ENCODE data around the genes CENPH, SMN2 and NAIP.

GRCh38 chr5:67268020-67269218 lies 71.8 kb upstream of the CD180 start:
- PRO-cap, result no peak

- PRO-cap, result no peak
Observed at GRCh38 chr5:67642359-67642905, 445.8 kb upstream of the CD180 start.

DNA sequence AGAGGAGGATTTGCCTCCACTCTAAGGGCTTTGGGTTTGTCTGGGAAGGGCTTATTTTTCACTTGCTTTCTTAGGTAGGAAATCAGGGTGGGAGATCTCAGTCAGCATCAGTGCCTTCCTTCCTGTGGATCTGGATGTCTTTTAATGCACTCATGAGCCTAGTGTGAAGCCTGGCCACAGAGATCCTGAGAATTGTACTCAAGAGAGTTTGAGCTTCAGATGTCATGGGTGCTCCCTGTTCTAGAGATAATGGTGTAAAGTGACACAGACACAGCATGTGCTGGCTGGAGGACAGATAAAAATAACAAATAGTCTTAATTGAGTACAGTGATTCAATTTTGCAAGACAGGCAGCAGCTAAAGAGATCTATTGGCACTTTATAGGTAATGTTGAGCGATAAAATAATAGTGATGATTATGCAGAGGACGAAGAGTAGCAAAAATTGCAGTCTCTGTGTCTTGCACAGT lies 408.9 kb upstream of the PIK3R1 start:
- PRO-cap, result no peak

DNA sequence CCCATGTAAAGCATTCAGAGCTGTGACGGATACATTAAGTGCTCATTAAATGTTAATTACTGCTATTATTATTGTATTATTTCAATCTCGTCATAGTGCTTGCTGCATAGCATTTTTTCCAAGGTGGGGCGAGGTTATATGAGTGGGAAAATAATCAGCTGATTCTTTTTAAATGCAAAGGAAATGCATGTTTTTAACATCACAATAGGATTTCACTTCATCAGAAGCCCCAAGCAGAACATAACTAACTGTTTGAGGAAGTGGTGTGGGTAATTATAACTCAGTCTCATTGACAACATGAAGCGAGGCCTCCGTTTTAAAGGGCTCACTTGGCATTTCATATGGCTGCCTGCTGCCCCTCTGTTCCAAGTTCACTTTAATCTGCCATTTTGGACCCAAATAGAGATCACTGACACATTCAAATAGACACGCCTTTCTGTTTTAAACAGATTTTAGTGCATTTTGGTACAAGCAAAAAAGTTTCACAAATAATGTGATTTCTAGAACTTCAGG lies 173.6 kb upstream of the PIK3R1 start:
- PRO-cap, result no peak

- PRO-cap, result no peak
Observed at GRCh38 chr5:68170841-68171683, 44.5 kb upstream of the PIK3R1 start.

GRCh38 chr5:68232821-68233526 lies 17.4 kb downstream of the PIK3R1 start:
- PRO-cap, result no peak

DNA sequence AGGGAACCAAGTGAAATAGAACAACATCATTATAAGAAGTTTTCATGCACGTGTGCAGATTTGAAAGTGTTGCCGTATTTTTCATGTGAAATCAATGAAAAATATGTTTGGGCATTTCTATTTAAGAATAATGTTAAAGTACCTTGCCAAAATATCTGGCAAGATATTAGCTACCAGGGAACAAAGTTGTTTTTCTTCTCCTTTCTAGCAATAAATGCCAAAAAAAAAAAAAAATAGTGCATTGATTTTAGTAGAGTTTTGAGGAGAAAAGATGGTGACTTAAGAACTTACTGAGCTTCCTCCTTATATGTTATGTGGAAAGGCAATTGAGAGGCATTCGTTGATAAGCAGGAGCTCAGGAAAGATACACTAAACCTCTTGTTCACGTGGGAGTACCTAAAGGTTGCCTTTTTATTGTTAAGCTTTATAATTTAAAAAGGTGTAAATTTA lies 23.2 kb downstream of the PIK3R1 start:
- PRO-cap, result no peak

- PRO-cap, result no peak
Observed at GRCh38 chr5:68279645-68280775, 64.5 kb downstream of the PIK3R1 start.

DNA sequence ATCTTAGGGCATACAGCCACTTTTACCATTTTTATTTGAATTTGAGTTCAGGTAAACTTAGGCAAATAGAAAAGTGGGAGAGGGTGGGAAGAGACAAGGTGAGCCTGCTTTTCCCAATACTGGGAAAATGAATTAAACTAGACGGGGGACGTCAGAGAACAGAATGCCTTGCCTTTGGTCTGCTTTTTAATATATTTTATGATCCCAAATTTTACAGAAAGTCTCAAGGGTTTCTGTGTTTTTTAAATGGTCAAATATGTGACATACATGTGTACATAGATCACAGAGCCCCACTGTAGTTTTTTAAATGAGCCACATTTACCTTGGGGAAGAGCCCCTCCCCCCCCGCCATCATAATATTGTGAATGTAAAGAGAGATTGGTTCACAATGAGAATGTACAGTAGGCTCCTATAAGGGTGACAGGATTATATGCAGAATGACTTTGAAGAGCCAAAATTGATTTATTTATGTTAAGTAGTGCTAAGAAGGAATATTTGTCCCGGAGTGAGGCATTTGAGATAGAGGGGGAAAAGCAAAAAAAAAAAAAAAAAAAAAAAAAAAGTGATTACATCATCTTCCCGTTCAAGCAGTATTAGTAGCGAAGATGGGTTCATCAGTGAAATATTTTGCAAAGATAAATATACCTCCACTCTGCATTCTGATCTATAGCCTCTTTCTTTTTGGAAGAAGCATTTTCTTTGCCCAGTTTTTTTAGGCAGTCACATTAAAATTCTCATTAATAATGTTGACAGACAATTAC lies 73.8 kb downstream of the PIK3R1 start:
- PRO-cap, result no peak

- PRO-cap, result no peak
Observed at GRCh38 chr5:68331223-68331748, 115.7 kb downstream of the PIK3R1 start.

DNA sequence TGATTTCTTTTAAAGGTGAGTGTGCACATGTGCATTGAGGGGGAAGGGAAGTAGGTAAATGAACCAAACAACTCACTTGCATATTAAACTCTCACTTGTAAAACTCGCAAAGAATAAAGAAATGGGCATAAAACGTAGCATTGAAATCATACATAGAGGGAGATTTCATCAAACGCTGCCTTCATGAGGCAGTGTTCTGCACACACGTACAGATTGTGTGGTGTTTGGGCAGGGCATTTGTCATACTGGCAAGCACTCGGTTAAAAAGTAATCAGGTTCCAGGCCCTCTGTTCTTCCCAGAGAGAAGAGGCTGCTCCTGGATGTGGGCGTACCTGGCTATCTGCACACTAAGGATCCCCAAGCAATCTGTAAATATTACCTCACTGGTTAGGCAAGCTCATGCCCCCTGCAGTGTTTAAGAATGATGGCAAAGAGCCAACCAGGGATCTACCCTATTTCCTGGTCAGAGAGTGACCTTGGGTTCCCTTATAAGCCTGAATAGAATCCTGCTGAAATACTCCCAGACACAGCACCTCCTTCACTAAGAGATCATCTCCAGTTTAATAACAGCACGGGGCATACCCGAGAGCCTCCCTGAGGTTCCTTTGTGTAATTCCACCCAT lies 181.1 kb downstream of the PIK3R1 start:
- PRO-cap, result bidirectional peak, plus-strand start at position 501 of the sequence, minus-strand start at position 349 of the sequence

GRCh38 chr5:68549177-68549737 lies 333.7 kb downstream of the PIK3R1 start:
- PRO-cap, result no peak

DNA sequence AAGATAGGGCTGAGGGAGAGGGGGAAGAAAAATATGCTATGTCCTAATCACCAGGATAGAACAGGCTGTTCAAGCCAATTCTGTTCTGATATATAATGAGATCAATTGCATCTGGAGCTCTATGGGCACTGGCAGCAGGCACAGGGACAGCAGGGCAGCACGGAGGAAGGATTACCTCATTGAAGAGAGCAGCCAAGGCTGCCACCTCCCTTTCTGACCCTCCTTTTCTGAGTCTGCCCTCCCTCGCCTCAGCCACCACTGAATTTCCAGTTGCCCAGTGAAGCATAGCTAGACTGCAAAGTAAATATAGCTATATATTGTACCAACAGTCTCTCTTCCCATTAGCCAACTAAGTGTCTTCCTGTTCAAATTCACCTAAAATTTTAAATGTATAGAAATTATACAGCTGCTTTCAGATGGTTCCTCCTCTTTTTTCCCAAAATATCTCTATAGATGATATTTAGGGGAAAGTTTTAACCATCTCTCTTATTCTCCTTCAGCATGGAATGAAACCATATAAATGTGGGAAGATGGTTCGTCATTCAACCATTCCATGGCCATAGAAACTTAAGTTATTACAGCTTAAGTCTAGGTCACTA lies 378.0 kb downstream of the PIK3R1 start:
- PRO-cap, result no peak

DNA sequence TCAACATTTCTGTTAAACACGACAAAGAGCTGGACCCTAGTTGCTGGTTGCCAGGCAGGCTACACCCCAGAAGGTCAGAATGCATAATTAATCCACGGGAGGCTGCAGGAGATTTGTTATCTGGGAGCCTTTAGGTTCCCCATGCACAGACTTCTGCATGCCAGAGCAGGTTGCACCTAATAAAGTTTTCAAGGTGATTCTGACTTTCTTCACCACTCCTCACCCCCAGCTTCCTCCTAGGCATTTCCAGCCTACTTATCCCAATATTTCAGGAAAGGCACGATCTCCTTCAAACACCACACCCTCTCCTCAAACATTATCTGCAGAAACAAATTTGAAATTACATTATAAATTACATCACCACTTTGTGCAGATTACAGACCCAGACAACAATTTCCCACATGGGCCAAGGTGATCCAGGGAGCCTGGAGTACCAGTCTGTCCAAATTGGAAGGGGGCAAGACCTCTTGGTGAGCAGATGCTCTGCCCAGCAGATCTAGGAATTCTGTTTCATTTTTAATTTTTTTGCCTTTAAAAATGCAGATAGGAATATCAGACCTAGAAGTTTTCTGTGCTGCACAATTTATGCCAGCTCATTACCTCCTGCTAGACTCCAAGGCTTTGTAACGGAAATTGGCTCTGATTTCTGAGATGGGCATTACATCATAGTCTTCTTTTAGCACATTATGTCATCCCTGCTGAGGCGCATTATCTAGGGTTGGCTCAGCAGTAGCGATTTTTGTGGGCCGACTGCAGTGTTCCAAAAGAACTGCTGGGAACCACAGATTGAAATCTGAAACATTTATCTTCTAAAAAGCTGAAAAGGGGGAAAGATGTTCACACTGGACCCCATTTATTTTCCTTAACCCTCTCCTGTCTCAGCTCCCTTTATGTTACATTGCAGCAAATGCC lies 363.3 kb upstream of the SLC30A5 start:
- PRO-cap, result no peak

DNA sequence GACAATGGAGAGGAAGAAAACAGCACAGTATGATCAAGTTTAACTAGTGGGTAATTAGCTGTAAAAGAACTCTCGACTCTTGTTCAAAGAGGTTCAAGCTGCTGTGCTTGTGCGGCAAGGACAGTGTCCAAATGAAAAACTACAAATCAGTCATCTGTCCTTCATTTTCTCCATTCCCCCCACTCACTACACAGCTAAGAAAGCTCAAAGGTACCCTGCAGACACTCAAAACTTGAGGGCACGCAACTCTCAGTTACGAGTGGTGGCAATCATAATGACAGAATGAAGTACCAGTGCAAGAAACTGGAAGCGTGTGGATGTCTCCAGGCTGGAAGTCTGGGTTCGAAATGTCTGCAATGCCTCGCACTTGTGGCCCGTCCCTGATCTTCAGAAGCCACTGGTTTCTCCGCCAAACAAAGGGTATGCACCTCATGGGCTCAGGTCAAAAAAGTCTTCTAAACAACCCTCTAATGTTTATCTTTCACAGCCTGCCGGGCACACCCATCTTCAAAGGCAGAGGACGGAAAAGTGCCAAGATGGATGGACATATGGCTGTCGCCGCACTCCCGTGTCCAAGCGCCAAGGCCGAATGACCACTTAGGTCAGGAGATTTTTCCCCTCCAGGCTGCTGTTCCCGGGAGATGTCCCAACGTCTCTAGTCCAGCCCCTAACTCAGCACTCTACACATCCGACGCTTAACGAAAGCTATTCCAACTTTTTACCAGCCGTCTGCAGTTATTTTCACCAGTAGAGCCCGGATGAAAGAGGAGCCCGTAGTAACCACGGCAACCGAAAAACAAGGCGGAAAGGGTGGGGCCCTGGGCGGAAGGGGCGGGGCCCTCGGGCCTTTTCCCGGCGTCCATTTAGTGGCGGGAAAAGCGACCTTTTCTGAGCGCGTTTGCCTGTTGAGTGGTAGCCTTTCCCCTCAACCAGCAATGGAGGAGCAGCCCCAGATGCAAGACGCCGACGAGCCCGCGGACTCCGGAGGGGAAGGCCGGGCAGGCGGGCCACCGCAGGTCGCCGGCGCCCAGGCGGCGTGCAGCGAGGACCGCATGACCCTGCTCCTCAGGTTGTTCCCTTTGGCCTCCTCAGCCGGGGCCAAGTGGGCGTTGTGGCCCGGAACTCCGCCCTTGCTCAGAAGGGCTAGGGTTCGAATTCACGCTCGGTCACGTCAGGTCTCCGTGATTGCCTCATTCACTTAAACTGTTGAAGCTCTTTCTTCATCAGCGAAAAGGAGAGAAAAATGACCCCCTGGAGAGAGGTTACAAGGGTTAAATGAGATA lies at the start of gene CENPH:
Gene CENPH, plus strand, starts transcription at position 884 of the 1,283 bp plus-strand sequence.
- PRO-cap, result bidirectional peak, plus-strand start at position 928 of the sequence, minus-strand start at position 798 of the sequence

GRCh38 chr5:69370104-69370386 lies 427 bp downstream of the RAD17 start:
- PRO-cap, result no peak

DNA sequence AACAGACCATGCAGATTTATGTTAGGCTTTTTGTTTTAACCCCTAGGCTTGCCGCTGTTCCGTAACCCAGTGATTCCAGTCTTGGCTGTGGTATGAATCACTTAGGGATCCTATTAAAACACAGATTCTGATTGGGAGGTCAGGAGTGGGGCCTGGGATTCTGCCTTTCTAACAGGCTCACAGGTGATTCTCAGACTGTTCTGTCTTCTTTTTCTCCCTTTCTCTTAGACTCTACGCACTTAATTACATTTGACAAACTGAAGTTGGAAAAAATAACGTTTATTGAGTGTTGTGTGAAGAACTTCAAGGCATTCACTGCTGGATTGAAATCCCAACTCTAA lies 2.6 kb downstream of the OCLN start:
- PRO-cap, result no peak

GRCh38 chr5:70049536-70049872 lies at the start of gene SMN2:
SMN2 (plus strand) TSS chr5:70049669.
- PRO-cap, result no peak

DNA sequence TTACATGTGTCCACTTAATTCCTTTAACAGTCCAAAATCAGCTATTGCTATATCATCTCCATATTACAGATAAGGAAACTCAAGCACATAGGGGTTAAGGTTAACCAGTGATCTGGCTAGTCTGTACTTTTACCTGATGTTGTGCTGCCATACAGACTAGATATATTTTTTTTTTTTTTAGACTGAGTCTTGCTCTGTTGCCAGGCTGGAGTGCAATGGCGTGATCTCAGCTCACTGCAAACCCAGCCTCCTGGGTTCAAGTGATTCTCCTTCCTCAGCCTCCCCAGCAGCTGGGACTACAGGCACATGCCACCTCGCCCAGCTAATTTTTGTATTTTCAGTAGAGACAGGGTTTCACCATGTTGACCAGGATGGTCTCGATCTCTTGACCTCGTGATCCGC lies at the start of gene NAIP:
Gene NAIP, minus strand, starts transcription at position 142 of the 402 bp plus-strand sequence.
- PRO-cap, result no peak

- PRO-cap, result no peak
Observed at GRCh38 chr5:71470181-71470635, 14.8 kb downstream of the BDP1 start.